Skeletal muscle satellite cell (primary cell): ENCODE results near the genes ODR4, PLA2G4A and KCNT2.

GRCh38 chr1:186375642-186376474 is at the start of gene ODR4:
TSS of gene ODR4 (plus strand) at chr1:186375838.
- CAGE, long polyA plus RNA = no peak

GRCh38 chr1:186828638-186829170 is at the start of gene PLA2G4A:
TSS of gene PLA2G4A (plus strand) at chr1:186828949.
- CAGE, long polyA plus RNA = no peak

DNA sequence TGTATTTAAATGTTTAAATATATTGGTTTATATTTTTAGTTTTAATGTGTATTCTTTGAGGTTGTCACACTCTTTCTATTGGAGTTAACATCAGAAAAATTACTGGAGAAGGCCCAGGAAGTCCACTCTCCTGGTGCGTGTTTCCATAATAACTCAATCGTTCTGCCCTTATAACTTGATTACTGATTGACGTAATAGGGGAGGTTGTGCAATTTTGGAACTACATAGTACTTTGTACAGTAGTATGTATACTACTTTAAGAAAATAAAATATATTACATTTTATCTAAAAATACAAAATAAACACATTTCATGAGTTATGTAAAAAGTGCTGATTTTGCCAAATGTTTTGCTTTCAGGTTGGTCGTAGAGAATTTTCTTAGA is 5.7 kb downstream of the PLA2G4A start:
- CAGE, long polyA plus RNA = no peak

GRCh38 chr1:187408062-187408513 is 579.3 kb downstream of the PLA2G4A start:
- CAGE, long polyA plus RNA = no peak

GRCh38 chr1:187409273-187409770 is 580.6 kb downstream of the PLA2G4A start:
- CAGE, long polyA plus RNA = no peak

DNA sequence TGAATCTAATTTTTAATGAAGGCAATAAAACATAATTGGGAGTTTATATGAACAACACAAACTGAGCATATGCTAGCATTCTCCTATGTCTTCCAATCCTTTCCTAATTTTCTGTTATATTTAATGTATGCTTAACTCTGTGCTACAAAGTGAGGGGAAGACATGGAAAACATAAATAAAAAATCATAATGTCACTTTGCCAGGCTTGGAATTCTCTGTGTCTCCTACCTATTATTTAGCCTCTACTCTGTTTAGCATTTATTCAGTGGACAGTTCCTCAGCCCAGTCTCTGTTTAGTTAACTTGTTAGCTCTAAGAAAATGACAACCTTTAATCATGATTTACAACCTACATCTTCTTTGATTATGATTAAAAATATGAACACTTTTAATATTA is 483.0 kb downstream of the BRINP3 start:
- CAGE, long polyA plus RNA = no peak

DNA sequence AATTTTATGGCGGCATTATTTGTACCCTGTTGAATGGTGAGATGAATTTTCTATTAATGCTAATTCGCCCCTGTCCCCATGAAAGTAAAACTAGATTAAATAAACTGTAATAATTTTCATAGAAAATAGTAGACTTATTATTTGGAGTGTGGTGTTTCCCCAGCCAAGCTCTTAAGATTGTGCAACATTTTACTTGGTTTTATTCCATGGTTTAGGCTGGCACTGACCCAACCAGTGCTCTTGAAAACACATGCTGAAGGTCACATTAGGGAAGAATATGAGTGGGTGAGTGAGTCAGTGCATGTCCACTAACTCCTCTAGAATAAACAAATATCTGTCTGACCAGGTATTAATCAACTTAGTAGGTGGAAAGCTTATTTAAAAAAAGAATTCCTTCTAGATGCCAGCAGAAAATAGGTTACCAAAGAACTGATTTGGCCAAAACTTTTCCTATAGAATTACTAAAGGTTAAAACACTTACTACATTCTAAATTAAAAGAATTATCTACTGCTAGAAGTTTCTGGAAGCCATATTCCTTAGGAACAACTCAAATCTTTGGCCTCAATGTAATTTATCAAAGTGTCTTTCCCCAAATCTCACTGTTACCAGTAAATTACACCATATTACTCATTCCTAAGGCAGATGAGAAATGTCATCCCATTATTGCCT is 89.8 kb upstream of the RGS1 start:
- CAGE, long polyA plus RNA = no peak

- CAGE, long polyA plus RNA = no peak
These were observed 45.3 kb upstream of the RGS1 start for GRCh38 chr1:192530162-192530767.

DNA sequence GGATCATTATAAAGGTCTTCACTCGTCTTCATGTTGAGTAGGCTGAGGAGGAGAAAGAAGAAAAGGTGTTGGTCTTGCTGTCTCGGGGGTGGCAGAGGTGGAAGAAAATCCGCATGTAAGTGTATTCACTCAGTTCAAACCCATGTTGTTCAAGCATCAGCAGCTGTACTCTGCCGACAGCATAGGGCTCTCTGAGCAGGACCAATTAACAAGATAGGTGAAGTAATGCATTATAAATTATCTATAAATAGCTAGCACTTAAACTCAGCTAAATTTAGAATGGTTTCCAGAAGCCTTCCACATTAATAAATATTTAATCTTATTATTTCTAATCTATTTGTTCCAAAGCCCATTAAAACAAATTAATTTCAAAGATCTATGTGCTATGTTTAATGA is 116.8 kb downstream of the RGS2 start:
- CAGE, long polyA plus RNA = no peak

DNA sequence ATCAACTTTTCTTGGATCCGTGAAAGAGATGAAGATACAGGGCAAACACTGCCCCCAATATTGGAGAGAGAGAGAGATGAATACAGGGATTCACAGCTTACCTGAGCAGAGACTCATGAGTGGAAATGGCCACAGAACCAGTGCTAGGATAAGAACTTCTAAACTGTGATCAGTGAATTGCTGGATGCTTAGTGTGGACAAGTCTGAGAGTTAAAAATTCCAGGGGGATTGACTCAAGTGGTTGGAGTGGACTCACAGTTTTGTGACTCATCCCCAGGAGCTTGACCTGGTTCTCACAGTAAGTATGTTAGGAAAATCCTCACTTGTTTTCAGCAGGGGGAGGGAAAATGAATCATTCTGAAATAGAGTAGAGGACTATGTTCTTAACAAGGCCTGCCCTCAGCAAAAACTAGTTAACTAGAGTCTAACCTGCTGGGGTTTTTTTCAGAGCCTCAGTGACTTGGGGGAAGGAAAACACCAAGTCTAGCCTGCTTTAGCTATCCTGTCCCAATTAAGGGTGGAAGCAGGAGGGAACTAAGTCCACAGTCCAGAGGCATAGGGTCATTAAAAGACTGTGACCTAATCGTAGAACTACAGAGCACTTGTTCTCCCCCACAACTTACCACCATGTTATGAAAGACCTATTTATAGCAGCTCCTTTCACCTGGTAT is 6.2 kb upstream of the CDC73 start:
- CAGE, long polyA plus RNA = no peak

DNA sequence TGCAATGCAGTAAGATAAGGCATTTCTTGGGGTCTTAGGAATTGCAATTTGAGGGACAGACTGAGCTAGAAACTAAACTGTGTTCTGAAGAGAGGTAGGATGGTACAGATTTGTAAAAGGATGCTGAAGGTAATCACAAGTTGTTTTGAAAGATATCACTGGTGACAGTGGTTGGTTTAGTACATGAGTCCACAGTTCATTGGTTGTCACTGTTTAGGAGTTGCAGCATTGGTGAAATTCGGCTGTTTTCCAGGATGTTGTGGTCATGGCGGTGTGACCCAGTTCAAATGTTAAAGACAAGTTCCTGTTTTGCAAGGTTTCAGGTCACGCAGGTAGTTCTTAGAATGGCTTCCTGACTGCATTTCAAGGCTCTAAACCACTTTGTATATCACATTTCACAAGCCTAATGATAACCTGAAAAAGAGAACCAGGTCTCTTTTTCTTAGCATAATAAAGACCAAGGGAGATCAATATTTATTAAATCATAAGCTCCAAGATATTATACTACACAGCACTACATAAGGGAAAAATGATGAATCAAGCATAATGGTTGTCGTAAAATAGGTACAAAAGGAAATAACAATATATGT is 292.9 kb upstream of the B3GALT2 start:
- CAGE, long polyA plus RNA = no peak

DNA sequence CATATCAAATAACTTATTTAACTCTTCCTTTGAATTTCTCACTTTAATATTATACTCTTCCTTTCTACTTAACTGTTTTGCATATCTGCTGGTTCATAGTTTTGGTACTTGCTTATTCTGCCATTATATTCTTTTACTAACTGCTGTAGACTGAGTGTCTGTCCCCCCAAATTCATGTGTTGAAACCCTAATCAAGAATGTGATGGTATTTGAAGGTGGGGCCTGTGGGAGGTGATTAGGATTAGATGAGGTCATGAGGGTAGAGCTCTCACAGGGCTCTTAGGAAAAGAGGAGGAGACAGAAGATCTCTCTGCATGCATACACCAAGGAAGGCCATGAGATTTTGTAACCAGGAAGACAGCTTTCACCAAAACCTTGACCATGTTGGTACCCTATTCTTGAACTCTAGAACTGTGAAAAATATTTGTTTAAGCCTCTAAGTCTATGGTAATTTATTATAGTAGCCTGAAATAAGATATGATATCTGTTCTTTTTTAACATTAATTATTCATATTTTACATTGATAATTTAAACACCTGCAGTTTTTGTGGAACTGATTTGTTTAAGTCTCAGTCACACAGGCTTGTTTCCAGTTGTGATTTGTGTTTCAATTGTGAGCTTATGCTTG is 354.2 kb upstream of the B3GALT2 start:
- CAGE, long polyA plus RNA = no peak

GRCh38 chr1:196608303-196609442 is at the start of gene KCNT2:
TSS of gene KCNT2 (minus strand) at chr1:196608440.
- CAGE, long polyA plus RNA = no peak

DNA sequence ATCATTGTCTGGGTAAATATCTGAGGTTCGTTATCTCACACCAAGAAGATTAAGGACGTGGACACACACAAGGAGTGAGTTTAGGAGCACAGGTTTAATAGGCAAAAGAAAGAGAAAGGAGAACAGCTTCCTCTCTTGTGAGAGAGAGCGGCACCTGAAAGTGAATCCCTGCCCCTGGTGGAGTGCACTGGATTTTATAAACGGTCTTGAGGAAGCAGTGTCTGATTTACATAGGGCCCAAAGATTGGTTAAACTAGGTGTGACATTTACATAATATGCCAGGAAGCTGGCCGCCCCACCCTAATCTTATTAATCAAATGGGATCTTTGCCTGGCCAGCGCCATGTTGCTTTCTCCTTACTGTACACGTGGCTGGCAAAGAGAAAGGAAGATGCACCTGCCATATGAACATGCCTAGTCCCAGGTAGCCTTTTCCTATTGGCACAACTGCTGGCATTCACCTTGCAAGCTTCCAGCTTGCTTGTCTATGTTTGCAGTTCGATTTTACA is 38.7 kb downstream of the CFH start:
- CAGE, long polyA plus RNA = no peak

DNA sequence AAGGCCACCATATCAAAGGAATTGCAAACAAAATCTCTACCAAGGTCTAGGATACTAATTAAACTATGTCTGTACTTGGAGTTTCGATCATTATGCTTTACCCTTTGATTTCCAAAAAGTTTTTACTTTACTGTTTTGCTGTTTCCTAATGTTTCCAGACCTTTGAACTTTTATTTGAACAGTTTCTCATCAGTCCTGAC is 955 bp downstream of the CFHR2 start:
- CAGE, long polyA plus RNA = no peak

GRCh38 chr1:196991817-196992301 is 14.5 kb downstream of the CFHR5 start:
- CAGE, long polyA plus RNA = no peak

DNA sequence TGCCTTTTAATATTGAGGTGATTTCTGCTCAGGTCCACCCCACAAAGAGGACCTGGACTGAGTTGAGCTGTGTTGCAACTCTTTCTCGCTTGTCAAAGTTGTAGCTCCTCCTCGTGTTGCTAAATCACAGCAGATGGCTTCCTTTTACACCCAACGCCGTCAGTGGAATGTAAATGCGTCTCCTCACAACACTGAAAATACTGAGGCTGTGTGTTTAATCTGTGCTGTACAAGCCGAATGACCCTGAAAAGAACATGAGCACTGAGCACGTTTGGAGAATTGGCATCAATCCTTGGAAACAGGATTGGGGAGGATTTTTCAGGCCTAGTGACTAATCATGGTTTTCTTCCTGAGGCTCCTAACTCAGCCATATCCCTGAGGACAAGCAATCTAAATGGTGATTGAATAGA is 196.0 kb downstream of the CRB1 start:
- CAGE, long polyA plus RNA = no peak

DNA sequence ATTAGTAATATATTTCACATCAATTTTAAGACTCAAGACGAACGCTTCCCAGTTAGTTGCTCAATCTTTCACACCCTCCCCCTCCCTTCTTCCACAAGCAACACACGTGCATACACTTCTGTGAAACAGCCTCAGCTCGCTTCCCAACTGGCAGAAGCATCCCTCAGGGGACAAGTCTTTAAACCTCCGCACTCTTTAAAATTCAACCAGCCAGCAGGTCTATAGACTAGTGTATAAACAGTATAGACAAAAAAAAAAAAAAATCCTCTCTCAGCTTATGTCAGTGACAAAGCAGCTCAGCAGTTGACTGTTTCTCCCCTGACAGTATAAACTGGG is 99.5 kb downstream of the DENND1B start:
- CAGE, long polyA plus RNA = no peak

- CAGE, long polyA plus RNA = no peak
These were observed 6.8 kb upstream of the DENND1B start for GRCh38 chr1:197781997-197782629.

GRCh38 chr1:197783515-197784029 is 8.3 kb upstream of the DENND1B start:
- CAGE, long polyA plus RNA = no peak